Measurements from ENCODE around the genes KNDC1 and CYP2E1.

DNA sequence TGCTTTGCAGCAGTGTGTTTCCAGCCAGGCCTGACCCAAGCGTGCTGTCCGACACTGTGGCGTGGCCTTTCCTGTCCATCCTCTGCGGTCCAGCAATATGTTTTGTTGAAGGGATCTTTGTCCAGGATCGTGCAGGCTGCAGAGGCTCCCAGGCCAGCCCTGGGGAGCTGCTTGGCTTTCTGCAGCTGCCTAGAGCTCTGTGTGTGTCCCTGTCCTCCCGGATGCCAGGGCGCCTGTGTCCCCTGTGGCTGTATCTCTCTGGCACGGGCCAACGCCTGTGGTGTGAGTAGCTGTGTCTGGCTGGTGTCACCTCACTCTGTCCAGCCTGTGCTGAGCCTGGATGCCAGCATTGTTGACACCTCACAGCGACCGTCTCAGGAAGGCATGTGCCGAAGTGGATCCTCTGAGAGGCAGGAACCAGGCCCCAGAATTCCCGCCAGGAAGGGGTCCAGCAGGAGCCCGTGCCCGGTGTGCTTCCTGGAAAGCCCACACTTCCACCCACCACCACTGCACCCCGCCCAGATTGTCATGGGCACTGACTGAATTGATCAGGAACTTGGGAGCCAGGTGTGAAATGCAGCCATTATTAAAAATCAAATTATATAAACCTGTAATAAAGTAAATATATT, 94.6 kb downstream of the INPP5A start:
- RRBS, 2 experiments, result no CpG with 5 or more reads among the region's 16 CpGs

DNA sequence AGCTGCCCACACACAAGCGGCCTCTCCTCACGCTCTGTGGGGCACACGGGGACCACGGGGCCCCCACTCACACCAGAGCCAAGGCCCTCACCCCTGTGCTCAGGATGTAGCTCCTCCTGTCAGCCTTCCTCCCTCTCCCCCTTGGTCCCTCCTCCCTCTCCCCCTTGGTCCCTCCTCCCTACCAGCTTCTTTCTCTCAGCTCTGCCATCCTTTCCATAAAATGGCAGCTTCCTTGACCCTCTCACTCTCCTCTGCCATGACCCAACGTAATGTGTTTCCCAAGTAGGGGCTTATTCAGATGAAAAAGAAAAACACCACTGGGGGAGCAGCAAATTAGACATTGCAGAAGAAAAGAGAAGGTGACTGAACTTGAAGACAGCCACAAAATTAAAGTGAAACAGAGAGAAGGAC, 114.3 kb downstream of the INPP5A start:
- RRBS, 2 experiments, result no CpG with 5 or more reads among the region's 5 CpGs

- RRBS, 2 experiments, result no CpG with 5 or more reads among the region's 20 CpGs
These were observed 18.7 kb upstream of the CFAP46 start for GRCh38 chr10:132961066-132961568.

GRCh38 chr10:132961935-132962651, 19.7 kb upstream of the CFAP46 start:
- RRBS, 2 experiments, result 44 to 46% methylated on average over 9 of the region's 35 CpGs

DNA sequence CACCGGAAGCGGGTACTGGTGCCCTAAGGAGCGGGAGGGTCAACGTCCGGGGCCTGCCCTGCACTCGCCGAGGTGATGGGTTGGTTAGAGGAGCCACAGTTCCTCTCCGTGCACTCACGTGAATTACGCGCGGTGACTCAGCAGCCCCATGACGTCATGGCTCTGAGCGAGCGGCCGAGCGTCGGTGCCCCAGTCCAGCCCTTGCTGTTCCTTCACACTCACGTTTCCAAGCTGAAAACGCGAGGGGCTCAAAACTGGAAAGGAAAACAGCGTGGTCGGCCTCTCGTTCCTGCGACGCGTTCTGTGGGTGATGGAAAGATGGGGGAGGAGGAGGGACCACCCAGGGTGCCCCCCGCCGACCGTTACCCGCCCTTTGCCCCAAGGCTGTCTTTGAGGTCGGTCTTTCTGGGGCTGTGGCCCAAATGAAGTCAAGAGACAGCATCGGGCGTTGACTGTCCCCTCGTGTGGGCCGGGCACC, 70.3 kb upstream of the CFAP46 start:
- RRBS, 2 experiments, result 92 to 100% methylated on average over 3 of the region's 36 CpGs

GRCh38 chr10:133158798-133159390, 1.1 kb upstream of the KNDC1 start:
- RRBS, 2 experiments, result 4 to 5% methylated on average over 1 of the region's 14 CpGs

GRCh38 chr10:133159738-133160713, at the start of gene KNDC1:
Gene KNDC1, plus strand, starts transcription at chr10:133160219.
- RRBS, 2 experiments, result 2 to 3% methylated on average over 77 to 84 of the region's 109 CpGs

DNA sequence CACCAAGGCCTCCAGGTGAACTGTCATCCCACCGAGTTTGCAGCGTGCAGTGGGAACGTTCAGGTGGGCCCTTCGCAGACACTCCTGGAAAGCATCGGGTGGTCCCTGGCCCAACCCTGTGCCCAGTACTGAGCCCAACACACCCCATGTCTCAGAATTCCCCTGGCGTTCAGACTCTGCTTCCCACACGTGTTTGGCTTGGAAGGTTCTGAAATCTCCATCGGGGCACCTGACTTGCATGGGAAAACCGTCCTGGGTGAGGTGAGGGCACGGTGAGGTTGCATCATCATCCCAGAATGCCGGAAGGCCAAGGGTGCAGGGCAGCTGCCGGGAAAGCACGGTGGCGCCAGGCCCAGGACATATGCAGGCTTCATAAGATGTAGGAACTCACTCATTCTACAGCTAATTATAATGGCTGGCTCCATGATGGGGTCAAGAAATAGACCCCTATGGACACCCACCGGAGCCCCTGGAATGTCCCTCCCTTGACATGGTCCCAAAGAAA, 2.1 kb downstream of the KNDC1 start:
- RRBS, 2 experiments, result no CpG with 5 or more reads among the region's 15 CpGs

DNA sequence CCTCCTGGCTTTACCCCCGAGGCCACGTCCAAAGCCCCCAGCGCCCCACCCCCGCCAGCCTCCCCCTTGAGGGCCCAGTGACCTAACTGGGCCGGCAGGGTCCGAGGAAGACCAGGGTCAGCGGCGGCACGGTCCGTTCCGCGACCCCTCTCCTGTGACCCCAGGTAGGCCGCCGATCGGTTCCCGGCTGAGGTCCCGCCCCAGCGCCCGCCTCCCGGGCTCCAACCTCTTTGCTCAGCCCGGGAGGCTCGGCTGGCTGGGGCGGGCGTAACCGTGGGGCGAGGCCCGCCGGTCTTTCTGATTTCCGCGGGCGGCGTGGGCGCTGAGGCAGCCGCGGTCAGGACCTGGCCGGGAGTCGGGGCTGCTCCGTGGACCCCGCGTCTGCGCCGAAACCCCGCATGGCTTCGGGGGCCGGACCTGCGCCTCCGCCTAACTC, 1.3 kb upstream of the VENTX start:
- RRBS, 2 experiments, result 4 to 7% methylated on average over 33 of the region's 47 CpGs

DNA sequence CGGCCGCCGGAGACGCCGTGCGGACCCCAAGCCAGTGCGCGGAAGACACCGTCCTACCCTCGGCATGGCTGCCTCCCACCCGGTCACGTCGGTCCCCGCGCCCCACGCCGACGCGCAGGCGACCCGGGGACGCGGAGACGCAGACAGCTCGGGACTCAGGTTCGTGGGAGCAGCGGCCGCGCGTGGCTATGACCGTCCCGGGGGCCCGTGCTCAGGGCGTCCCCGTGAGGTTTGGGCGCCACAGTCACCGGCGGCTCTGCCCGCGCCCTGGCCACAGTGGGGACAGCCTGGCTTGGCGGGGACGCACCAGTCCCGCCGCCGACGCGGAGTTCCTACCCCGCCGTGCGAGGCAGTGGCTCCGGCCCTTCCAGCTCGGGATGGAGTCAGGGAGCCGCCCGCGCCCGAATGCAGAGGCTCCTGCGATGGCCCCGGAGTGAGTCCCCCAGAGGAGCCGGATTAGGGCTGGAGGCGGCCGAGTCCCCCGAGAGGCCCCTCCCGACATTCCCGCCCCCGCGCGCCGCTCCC, 791 bp upstream of the VENTX start:
- RRBS, 2 experiments, result 9 to 10% methylated on average over 55 to 58 of the region's 68 CpGs

DNA sequence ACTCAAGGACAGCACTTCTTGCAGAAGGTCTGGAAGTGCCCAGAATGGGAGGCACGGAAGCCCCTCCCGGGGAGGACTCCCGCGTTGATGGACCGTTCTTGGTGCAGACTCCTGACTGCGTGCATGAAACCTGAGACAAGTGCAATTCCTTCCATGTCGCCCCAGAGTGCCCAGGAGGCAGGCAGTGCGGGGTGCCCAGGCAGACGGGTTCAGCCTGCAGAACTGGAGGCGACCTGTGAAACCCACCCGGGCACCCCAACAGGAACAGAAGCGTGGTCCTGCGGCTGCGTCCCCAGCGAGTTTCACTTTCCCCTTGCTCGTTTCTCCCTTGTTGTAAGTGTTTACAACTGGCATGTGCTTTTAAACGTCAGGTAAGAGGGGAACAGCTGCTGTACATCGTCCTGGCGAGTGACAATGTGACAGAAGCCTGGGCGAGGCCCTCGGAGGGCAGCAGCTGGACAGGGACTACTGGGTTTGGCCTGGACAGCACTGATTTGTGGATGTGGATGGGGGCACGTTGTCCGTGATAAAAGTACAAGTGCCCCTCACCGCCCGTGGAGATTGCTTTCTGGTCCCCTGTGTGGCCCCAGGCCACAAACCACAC, 3.8 kb downstream of the VENTX start:
- RRBS, 2 experiments, result no CpG with 5 or more reads among the region's 25 CpGs

- RRBS, 2 experiments, result no CpG with 5 or more reads among the region's 36 CpGs
These were observed 7.2 kb downstream of the CALY start for GRCh38 chr10:133329272-133330088.

DNA sequence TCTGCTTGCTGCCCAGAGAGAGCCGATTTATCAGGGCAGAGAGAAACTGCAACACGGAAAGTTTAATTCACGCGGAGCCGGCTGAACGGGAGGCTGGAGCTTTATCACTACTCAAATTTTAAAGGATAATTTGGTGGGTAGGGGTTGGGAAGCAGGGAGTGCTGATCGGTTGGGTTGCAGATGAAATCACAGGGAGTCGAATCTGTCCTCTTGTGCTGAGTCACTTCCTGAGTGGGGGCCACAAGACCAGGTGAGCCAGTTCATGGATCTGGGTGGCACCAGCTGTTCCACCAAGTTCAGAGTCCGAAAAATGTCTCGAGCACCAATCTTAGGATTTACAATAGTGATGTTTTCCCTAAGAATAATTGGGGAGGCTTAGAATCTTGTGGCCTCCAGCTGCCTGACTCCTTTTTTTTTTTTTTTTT, 3.6 kb upstream of the PRAP1 start:
- RRBS, 2 experiments, result no CpG with 5 or more reads among the region's 10 CpGs

DNA sequence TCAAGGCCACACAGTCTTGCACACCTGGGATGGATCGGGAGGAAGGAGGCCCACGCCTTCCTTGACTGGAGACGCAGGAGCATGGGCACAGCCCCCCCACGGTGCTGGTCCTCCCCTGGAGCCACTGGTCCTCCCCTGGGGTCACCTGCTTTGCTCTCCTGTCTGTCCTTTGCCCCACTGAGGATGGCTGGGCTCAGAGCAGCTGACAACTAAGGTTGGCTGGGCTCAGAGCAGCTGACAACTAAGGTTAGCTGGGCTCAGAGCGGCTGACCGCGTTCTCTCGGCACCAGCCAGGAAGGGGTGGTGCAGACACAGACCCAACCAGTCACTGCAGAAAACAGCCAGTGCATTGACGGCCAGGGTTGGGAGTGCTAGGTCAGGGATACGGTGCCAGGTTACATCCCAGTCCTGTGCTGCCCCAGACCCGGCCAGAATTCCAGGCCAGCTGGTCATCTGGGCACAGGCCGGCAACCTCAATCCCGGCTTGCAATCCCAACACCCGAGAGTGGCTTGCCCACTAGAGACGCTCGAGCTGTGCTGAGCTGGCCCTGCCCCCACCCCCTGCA, 3.6 kb downstream of the PRAP1 start:
- RRBS, 2 experiments, result 69 to 88% methylated on average over 1 to 2 of the region's 16 CpGs

GRCh38 chr10:133388881-133389476, 5.0 kb upstream of the MTG1 start:
- RRBS, 2 experiments, result 82 to 93% methylated on average over 3 of the region's 16 CpGs

GRCh38 chr10:133512079-133512721, 15.0 kb upstream of the CYP2E1 start:
- RRBS, 2 experiments, result no CpG with 5 or more reads among the region's 3 CpGs

DNA sequence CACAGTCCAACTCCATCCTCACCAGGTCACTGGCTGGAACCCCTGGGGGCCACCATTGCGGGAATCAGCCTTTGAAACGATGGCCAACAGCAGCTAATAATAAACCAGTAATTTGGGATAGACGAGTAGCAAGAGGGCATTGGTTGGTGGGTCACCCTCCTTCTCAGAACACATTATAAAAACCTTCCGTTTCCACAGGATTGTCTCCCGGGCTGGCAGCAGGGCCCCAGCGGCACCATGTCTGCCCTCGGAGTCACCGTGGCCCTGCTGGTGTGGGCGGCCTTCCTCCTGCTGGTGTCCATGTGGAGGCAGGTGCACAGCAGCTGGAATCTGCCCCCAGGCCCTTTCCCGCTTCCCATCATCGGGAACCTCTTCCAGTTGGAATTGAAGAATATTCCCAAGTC, at the start of gene CYP2E1:
TSS of gene CYP2E1 (plus strand) at position 205 of the 404 bp plus-strand sequence.
- RRBS, 2 experiments, result no CpG with 5 or more reads among the region's 11 CpGs

DNA sequence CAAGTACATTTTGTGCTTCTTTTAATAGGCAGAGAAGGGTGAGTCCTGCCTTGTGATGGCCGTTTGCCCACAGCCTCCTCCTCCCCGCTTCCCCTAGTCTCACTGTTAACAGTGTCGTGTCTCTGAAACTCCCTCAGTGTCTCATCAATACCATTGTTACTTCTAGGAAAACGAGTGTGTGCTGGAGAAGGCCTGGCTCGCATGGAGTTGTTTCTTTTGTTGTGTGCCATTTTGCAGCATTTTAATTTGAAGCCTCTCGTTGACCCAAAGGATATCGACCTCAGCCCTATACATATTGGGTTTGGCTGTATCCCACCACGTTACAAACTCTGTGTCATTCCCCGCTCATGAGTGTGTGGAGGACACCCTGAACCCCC, 11.4 kb downstream of the CYP2E1 start:
- RRBS, 2 experiments, result no CpG with 5 or more reads among the region's 9 CpGs

Data from LNCaP clone FGC (cell line).